ENCODE data around the gene HYKK.

- RRBS: 83% methylated on average over 3 of the region's 18 CpGs
Measured at GRCh38 chr15:77606978-77607874, 25.5 kb downstream of the LINGO1 start.

DNA sequence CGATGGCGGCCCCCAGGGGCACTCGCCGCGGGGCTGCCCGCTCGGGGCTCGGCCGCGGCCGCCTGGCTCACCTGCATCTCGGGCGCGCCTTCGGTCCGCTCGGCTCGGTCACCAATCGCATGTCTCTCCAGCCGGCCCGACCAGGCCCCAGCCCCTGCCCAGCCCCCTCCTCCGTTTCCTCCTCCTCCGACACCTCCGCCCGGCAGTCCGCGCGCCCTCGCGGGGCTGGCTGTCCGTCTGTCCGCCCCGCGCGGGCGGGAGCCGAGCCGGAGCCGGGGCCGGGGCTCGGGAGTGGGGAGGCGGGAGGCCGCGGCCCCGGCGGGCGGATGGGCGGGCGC lies 504 bp downstream of the LINGO1 start:
- RRBS: 33% methylated on average over 29 of the region's 49 CpGs

DNA sequence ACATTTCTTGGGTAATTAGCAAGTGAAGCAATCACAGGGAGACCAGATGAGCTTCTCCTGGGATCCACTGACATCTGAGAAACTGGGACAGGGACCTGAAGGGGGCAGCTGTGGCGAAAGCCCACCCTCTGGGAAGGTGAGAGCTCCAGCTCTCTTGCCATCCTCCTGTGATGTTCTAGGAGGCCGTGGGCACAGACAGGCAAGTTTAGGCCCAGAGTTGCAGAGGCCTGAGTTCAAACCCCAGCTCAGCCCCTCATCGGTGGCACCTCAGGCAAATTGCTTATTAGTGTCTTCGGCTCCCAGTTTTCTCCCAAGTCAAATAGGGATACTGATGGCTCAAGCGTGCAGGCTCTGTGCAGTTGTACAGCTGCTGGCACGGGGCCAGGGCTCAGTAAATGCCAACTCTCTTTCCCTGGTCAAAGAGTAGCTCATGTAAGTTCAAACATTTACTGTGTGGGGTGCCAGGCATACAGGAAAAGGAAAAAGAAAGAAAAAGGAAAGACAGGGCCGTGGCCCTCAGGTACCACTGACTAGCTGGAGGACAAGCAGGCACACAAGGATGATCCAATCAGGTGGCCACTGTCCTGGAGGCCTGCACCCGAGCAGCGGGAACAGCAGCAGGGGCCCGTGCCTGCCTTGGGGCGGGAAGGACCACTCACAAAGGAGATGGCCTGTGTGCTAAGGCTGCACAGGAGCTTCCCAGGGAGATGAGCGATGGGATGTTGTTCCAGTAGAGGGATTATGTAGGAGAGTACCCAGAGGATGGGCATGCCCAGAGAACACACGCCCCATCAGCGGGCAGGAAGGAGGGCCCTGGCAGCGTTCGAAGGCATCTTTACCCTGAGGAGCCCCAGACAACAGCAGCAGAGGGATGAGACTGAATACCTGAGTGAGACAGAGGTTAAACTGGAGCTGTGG lies 70.9 kb downstream of the TBC1D2B start:
- RRBS: no CpG with 5 or more reads among the region's 16 CpGs

- RRBS: no CpG with 5 or more reads among the region's 17 CpGs
Measured at GRCh38 chr15:78012591-78013531, 64.7 kb downstream of the TBC1D2B start.

DNA sequence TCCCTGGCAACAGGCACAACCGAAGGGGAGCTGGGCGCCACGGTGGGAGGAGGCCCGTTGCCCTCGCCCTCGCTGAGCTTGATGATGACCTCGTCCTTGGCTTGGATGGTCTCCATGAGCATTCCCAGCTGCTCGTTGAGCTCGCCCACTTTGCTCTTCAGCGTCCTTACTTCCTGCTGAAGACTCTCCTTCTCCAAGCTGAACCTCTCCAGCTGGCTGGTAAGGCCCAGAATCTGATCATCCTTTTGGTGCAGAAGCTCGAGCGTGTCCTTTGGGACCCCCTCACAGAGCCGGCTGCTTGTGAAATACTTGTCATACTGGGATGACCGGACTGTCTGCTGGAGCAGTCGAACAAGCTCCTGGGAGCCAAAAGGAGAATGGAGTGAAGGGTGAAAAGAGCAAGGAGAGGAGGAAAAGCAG lies 53.3 kb downstream of the TBC1D2B start:
- RRBS: no CpG with 5 or more reads among the region's 15 CpGs

DNA sequence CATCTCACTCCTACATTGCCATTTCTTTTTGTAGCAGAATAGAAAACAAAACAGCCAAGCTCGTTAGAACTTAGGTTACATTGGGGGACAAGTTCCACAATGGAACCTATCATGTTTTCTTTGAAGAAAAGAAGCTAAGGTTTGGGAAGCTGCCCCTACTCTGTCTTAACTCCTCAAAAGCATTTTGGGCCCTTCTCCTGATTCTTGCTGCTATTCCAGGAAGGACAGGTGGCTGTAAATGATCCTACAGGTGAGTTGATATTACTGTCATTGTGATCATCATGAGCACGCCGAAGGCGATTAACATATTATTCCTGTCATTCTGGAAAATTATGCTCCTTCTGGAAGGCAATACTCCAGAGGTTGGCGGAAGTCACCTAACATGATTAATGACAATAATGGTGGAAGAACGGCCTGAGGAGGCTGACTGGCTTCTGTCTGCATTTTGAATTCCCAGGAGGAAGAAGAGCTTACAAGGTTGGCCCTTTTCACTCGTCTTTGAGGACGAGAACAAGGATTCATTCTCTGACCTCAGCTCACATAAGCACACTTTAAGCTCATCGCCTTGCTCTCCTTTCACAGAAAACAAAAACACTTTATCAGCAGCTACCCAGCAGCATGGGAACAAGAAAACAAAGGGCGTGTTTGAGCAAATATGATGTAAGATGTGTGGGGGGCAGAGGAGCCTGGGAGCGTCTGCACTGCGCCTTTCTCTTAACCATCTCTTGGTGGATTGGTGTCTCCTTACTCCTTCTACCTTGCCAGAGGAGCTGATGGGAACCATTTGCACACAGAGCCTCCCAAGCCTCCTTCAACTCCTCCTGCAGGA lies 23.2 kb downstream of the ACSBG1 start:
- RRBS: no CpG with 5 or more reads among the region's 12 CpGs

- RRBS: no CpG with 5 or more reads among the region's 9 CpGs
Measured at GRCh38 chr15:78245520-78245827, 11.1 kb upstream of the ACSBG1 start.

DNA sequence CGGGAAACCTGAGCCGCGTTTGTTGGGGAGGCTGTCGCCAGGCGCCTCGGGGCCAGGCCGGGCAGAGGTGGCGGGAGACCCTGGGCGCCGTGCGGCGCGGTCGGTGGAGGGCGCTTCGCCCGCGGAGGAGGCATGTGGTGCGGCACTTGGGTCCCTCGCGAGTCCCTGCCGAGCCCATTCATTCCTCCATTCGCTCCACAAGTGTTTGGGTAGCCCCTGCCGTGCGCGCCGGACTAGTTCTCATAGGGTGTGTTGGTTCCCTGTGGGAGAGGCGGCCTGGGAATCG lies 551 bp downstream of the DNAJA4 start:
- RRBS: no CpG with 5 or more reads among the region's 29 CpGs

DNA sequence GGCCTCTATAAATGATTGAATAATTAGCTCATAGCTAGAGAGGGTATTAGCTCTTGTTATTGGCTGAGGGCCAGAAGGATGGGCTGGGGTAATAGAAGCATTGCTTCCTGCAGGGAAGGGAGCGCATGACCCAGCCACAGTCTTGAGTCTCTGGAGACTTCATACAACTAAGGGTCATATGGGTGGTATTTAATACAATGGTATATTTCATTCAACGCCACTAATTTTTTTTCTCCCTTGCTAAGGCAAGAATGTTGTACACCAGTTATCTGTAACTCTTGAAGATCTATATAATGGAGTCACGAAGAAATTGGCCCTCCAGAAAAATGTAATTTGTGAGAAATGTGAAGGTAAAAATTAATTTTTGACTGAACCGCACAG lies 8.5 kb downstream of the DNAJA4 start:
- RRBS: no CpG with 5 or more reads among the region's 4 CpGs

- RRBS: no CpG with 5 or more reads among the region's 6 CpGs
Measured at GRCh38 chr15:78306375-78306948, 7.1 kb upstream of the SKIC8 start.

- RRBS: no CpG with 5 or more reads among the region's 24 CpGs
Measured at GRCh38 chr15:78316162-78317251, 17.1 kb upstream of the SKIC8 start.

DNA sequence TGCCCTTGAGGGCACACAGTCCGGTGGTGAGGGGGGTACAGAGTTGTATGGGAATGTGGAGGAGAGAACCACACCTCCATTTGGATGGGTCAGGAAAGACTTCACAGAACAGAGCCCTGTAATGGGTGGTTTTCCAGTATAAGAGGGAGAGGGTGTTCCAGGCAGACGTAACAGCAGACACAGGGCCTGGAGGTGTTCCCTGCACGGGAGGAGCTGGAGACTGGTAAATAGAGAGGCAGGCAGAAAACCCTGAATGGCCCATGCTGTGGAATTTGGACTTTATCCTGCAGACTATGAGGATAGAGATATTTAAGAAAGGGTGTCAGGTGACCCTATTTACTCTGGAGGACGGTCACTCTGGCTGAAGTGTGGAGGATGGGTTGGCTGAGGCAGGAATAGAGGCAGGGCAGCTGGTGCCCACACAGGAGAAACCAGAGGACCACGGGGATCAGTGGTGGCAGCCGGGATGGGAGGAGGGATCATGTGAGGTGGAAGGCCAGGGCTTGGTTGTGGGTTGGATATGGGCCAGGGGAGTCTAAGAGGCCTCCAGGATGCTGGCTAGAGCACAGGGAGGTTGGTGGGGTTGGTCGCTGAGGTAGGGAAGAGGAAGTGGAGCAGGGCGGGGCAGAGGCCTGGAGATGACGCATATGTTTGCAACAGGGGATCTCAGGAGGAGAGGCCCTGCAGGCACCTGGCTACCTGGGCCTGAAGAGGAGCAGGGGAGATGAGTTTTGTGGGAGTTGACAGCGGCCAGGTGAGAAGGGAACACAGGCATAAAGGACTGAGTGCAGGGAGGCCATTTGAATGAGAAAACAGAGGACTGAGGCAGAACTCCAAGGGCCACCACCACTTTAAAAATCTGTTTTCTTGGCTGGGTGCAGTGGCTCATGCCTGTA lies 34.7 kb downstream of the CRABP1 start:
- RRBS: no CpG with 5 or more reads among the region's 10 CpGs

- RRBS: no CpG with 5 or more reads among the region's 7 CpGs
Measured at GRCh38 chr15:78445877-78446858, 8.2 kb downstream of the IREB2 start.

DNA sequence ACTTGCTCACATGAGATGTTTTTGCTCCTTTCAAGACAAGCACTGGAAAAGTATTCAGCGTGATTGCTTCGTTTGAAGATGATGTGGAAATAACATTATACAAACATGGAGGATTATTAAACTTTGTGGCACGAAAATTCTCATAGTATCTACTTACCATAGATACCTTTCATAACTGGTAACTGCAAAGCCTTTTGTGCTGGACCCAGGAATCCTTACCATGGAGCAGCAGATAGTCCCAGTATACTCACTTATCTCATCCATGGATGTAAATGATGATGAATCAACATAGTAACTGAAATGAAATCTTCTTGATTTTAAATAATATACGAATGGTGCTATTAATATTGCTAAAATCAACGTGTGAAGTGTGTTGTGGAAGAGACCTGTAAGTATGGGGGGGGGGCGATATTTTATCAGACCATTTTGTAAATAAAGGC lies 9.4 kb upstream of the HYKK start:
- RRBS: no CpG with 5 or more reads among the region's 6 CpGs

- RRBS: 1% methylated on average over 26 of the region's 51 CpGs
Measured at GRCh38 chr15:78507085-78507746, at the start of gene HYKK. Gene HYKK (plus strand): TSS chr15:78507577.

DNA sequence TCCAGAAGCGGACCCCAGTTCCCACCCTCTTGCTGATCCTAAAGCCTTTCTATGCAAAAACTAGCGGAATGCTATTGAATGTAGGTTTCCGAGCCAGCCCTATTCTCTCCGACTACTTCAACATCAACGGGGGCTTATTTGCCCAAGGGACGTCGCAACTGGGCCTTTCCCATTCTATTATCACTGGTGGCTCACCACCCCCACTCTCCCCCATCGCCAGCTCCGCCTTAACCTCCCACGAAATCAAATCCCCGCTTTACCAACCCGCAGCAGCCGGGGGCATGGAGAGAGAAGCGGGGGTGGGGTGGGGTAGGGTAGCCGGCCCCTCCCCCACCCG lies 322 bp upstream of the MORF4L1 start:
- RRBS: 0% methylated on average over 2 of the region's 16 CpGs

DNA sequence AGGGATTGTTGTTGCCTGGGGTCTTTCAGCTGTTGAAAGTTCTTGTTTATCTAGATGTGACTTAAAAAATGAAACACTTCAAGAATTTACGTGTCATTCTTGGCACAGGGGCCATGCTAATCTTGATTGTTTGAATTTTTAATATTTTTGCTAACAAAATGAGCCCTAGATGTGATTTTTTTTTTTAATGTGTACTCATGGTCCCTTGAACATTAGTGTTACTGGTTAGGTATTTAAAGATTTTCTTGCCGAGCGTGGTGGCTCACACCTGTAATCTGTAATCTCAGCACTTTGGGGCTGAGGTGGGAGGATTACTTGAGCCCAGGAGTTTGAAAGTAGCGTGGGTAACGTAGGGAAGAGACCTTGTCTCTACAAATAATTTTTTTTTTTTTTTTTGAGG lies 26.1 kb downstream of the MORF4L1 start:
- RRBS: no CpG with 5 or more reads among the region's 5 CpGs

DNA sequence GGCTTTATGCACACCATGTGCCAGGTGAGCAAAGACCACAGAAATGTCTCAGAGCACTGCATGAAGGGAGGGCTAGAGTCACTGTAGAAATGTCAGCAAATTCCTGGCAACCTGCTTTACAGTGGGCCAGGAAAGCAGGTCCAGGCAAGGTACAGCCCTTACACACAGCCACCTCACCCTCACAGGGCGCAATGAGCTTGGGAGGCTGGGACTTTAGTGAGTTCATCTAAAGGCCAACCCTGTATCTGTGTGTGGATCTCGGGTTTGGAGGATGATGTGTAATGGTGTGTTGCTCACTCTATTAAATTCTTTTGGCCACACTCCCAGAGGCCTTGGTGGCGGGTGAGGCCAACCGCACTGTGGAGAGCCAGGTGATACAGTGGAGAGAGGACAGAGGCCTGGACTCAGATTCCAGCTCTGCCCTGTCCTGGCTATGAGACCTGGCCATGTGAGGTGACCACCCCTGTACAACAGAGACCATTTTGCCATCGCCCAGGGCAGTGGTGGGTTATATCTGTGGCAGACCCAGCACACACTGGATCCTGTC lies 13.9 kb downstream of the CTSH start:
- RRBS: no CpG with 5 or more reads among the region's 5 CpGs

DNA sequence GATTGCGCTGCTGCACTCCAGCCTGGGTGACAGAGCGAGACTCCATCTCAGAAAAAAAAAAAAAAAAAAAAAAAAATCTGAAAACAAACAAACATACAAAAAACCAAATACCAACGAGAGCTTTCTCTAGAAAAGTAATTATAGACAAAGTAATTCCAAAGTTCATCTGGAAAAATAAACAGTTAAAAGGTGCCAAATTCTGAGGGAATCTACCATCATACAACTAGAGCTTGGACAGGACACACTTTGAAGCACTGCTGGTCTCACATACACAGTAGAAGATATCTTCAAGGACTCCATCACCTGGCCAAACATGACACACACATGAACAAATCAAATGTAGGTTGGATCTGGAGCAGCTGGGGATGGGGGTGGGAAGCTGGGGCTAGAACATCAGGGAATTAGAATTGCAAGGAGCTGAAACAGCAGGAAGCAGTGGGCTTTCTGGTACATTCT lies 41.1 kb upstream of the CTSH start:
- RRBS: no CpG with 5 or more reads among the region's 3 CpGs

GRCh38 chr15:79078695-79079558 lies 11.7 kb downstream of the RASGRF1 start:
- RRBS: no CpG with 5 or more reads among the region's 13 CpGs